Measurements from ENCODE around the genes EMILIN1, ATRAID and SLC30A3.

- RRBS, result no CpG with 5 or more reads among the region's 5 CpGs
Observed at GRCh38 chr2:25454666-25455211, 113.0 kb upstream of the DNMT3A start.

- RRBS, result no CpG with 5 or more reads among the region's 3 CpGs
Observed at GRCh38 chr2:25794405-25794908, 83.8 kb downstream of the ASXL2 start.

- RRBS, result 33% methylated on average over 21 of the region's 40 CpGs
Observed at GRCh38 chr2:25981726-25982322, 473 bp downstream of the KIF3C start.

DNA sequence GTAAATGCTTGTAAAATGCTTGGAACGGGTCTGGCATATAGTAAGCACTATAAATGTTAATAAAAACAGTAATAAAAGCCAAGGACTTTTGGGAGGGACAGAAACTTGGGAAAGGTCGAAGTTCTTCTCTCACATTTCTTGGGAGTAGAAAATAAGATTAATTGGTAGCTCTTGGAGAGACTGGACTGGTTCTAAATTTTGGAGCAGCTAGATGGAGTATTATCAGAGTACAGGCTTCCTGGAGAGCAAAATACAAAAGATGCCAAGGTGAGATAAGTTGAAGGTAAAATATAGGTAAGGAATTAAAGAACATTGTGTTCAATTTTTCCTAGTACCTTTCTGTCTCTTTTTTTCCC, 41.0 kb downstream of the RAB10 start:
- RRBS, result no CpG with 5 or more reads among the region's 2 CpGs

DNA sequence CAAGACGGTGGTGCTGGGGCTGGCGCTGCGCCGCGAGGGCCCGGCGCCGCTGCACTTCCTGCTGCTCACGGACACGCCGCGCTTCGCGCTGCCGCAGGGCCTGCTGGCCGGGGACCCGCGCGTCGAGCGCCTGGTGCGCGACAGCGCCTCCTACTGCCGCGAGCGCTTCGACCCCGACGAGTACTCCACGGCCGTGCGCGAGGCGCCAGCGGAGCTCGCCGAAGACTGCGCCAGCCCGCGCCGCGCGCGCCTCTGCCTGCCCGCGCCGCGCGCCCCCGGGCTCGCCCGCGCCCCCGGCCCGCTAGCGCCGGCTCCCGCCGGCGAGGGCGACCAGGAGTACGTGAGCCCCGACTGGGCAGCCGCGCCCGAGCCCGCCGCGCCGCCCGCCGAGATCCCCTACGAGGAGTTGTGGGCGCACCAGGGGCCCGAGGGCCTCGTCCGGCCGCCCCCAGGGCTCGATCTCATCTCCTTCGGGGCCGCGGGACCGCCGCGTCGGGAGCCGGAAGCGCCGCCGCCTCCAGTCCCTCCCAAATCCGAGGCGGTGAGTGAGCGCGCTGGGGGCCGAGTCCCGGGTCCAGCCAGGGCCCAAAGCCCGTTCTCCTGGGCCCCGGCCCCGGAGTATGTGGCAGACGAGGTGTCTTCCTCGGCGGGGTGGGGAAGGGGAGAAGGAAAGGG, 12.0 kb downstream of the GAREM2 start:
- RRBS, result 7% methylated on average over 44 of the region's 103 CpGs

DNA sequence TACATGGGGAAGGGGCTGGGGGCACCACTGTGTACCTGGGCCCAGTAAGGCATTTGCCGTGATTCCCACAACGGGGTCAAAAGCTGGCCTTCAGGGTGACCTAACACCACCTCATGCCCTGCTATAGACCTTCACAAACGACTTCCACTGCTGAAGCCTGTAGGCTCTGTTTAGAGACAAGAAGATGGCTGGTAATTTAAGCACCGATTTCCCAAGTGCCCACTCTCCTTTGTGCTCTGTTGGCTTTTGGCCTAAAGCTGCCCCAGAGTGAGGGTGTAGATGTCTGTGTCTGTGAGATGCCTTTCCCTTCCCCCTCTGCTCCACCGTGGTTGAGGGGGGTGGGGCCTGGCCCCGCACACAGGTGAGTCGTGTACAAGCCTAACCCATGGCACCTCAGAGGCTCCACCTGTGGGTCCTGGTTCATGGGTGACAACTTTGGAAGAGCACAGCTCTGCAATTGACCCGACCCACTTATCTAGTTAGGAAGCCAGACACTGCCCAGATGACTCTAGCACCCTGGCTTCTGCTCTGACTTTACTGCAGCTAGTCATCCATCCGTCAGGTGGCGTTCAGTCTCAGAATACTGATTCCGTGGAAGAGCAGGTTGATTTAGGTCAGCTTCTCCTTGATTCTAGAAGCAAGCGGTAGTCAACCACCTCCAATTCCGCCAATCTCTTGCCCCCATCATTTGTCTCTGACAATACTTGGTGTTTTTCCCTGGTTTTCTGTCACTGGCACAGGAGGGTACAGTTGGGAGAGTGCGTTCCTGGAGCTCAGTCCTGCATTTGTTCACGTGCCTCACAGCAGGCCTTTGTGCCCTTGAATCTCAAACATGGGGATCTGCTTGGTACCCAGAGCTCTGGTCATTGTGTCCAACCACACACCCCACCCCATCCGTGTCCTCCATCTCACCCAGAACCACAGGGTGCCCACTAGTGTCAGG, 15.9 kb downstream of the GAREM2 start:
- RRBS, result no CpG with 5 or more reads among the region's 16 CpGs

- RRBS, result no CpG with 5 or more reads among the region's 1 CpG
Observed at GRCh38 chr2:26382485-26382753, 19.3 kb upstream of the DRC1 start.

DNA sequence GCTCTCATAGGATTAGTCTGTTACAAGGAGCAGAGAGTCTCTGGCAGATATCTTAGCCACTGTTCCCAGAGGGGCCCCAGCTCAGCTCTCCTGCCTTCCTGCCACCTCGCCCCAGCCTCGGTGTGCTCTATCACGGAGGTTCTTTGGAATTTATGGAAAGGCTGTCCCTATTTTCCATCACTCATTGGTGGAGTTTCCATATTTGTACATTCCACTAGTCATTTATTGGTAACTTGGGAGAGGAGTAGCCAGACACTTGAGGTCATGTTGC, 21.6 kb downstream of the DRC1 start:
- RRBS, result no CpG with 5 or more reads among the region's 3 CpGs

- RRBS, result no CpG with 5 or more reads among the region's 12 CpGs
Observed at GRCh38 chr2:26456363-26457156, 54.8 kb downstream of the DRC1 start.

DNA sequence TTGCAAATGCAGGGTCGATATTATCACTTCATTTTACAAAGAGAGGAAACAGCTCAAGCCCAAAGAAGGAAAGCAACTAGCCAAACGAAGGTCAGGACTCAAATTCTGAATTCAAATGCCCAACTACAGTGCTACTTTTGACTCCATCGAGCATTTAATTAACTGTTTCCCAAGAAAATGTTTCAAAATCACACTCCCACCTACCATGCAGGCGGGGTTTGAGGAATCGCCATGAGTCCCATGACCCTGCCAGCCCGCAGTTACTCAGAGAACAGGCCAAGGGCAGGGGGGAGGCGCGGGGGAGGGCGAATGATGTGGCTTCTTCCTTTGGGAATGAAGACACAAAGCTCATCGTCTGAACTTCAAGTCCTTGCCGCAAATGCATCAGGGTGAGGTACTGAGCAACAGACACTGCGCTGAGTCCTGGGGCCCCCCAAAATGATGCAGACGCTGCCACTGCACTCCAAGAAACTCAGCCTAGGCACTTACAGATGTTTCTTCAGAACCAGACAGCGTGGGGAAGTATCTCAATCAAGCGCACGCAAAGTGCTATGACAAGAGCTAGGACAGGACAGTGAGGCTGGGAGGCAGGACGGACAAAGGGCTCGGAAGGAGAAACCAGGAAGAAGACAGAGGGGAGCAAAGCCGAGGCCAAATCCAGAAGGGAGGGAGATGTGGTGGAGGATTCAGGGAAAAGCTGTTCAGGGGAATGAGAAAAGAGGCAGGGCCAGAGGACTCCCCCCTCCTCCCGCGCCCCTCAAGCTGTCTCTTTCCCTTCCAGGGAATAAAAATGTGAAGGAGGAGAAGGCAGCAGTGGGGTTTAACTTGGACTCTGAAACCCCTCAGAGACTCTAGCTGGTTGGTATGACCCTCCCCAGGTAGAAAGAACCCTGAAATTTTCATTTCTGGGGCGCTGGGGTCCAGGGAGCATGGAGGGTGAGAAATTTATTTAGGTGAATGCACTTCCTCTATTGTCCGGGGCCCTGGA, 35.1 kb downstream of the CIB4 start:
- RRBS, result no CpG with 5 or more reads among the region's 23 CpGs

GRCh38 chr2:26609753-26610576, 31.2 kb downstream of the CIB4 start:
- RRBS, result no CpG with 5 or more reads among the region's 16 CpGs

DNA sequence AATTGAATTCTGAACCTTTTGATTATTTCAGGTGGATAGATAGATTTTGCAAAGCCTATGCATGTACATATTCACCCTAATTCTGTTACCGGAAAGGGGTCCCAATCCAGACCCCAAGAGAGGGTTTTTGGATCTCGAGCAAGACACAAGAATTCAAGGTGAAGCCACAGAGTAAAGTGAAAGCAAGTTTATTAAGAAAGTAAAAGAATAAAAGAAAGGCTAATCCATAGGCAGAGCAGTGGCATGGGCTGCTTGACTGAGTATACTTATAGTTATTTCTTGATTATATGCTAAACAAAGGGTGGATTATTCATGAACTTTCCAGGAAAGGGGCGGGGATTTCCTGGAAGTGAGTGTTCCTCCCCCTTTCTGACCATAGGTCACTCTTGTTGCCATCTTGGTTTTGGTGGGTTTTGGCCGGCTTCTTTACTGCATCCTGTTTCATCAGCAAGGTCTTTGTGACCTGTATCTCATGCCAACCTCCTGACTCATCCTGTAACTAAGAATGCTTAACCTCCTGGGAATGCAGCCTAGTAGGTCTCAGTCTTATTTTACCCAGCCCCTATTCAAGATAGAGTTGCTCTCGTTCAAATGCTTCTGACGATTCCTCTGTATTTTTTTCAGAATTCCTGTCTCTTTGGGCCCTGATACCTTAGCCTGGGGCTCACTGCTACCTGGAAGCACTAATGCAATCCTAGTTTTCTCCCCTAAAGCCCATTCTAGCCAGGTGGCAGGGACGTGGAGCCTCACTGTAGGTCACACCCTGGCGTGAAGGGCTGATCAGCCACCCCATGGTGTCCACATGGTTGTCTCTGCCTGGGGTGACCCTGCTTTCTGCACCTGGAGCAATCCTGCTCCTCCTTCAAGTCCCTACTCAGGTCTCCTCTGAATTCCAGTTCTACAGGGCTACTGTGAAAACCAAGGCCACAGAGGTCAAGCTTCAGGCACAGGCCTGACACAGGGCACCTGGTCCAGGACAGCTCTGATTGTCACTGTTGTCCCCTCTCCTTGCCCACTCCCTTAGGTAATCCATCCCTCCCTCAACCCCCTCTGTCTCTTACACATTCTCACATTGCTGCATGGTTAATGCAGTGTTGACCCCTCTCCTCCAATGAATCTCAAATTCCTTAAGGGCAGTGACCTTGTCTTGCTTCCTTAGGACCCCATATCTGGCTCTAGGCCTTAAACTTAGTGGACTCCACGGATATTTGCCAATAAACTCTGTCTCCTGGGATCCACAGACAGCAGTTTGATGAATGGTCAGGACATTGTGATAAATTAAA, 5.9 kb upstream of the SLC35F6 start:
- RRBS, result no CpG with 5 or more reads among the region's 9 CpGs

DNA sequence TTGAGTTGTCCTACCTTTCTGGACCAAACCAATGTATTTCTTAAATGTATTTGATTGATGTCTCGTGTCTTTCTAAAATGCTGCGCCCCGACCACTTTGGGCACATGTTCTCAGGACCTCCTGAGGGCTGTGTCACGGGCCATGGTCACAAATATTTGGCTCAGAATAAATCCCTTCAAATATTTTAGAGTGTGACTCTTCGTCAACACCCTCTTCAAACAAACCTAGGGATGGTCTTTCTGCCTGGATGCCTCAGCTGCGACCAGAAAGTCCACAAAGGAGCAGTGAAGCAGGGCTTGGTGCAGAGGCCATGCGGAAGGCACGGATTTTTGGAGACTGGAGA, 1.1 kb upstream of the SLC35F6 start:
- RRBS, result no CpG with 5 or more reads among the region's 8 CpGs

GRCh38 chr2:26771949-26773125, 8.3 kb downstream of the SLC35F6 start:
- RRBS, result no CpG with 5 or more reads among the region's 14 CpGs

GRCh38 chr2:27071015-27071546, 373 bp downstream of the OST4 start:
- RRBS, result no CpG with 5 or more reads among the region's 33 CpGs

DNA sequence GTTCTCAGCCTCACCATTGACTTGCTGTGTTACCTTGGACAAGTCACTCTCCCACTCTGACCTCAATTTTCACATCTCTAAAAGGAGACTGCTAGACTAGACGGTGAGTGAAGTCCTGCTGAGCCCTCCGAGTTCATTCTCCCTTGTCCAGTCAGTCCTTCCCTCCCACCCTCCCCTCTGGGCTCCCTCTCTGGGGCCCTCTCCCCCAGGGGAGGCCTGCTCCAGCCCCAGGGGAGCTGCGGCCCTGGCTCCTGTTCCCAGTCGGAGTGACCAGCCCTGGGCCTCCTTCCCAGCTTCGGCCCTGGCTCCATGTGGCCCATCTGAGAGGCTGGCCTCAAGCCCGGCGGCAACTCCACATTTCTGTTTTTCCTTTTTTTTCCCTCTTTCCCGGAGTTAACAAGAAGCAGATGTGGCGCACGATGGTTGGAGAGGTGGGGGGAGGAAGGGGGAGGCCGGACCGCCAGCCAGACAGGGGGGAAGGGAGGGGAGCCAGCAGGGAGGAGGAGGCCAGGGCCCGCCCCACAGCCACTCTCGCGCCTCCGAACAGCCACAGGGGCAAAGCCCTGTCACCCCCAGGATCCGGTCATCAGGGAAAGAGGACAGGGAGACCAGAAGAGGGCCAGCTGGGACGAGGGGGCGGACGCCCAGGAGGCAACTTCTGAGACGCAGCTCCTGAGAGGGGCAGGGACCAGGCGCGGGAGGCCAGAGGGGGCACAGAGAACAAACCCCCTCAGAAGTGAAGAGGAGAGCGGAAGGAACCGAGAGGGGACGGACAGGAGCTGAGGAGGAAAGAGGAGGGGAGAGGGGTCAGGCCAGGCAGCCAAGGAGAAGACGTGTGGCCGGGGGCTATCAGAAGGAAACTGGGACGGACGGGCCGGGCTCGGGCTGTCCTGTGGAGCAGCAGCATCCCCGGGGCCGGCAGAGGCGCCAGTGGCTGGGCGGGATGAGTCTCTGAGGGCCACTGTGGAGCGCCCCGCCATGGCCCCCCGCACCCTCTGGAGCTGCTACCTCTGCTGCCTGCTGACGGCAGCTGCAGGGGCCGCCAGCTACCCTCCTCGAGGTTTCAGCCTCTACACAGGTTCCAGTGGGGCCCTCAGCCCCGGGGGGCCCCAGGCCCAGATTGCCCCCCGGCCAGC, at the start of gene EMILIN1:
EMILIN1 (plus strand) TSS at position 528 of the 1,136 bp plus-strand sequence.
- RRBS, result 89% methylated on average over 5 of the region's 44 CpGs

GRCh38 chr2:27121659-27122327, 1.8 kb upstream of the ABHD1 start:
- RRBS, result no CpG with 5 or more reads among the region's 3 CpGs

GRCh38 chr2:27177683-27178465, 29.1 kb downstream of the TCF23 start:
- RRBS, result no CpG with 5 or more reads among the region's 11 CpGs

GRCh38 chr2:27211002-27212163, at the start of gene ATRAID:
TSS of gene ATRAID (plus strand) at chr2:27212041.
- RRBS, result 9% methylated on average over 5 of the region's 80 CpGs

- RRBS, result 6% methylated on average over 45 of the region's 73 CpGs
Observed at GRCh38 chr2:27262745-27263611, at the start of gene SLC30A3. TSS of gene SLC30A3 (minus strand) at chr2:27263047.

Data from HL-60 (cell line).